Osteoblast (primary cell): Measurements from ENCODE around the genes TMEM72 and ANTXRL.

DNA sequence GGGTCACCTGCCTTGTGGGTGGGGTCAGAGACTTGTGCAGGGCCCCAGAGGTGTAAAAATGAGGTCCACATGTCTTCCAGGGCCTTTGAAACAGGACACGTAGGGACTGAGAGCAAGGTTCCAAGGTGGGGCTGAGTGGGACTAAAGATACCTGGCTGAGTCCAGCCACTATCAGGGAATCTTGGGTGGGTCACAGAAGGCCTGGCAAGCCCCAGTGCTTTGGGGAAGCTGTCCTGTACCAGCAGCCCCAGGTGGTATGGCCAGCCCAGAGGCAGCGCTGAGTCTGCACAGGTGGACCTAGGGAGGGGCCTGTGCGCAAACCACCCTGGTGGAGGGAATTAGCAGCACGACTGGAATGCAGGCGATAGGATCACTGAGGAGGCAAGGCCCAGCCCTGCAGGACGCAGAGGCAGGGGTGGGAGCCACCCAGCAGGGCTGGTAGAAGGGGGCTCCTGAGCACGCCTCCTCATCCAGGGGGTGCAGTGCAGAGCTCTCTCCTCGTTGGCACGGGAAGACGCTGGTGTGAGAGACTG, 5.8 kb downstream of the FXYD4 start:
- CAGE, long polyA plus RNA = no peak
- RRBS = no CpG with 5 or more reads among the region's 10 CpGs

GRCh38 chr10:43394823-43395585, 14.0 kb downstream of the HNRNPF start:
- CAGE, long polyA plus RNA = no peak
- RRBS = no CpG with 5 or more reads among the region's 8 CpGs

DNA sequence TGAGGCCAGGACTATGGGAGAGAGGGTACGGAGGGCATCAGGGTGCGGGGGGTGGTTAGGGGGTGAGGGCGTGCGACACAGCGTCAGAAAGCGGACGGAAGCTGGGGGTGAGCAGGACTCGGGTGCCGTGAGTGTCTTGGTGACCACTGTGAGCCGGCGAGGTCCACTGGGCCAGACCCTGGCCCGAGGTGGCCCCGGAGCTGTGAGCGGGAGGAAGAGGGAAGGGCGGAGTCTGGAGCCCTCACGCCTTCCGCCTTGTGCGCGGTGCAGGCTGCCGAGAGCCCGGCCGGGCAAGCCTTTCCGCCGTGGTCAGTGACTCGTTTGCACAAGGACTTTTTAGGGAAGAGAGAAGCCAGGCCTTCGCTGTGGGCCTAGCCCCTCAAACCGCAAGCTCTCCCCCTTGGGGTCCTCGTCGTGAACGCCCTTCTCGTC, 40.9 kb upstream of the ZNF32 start:
- CAGE, long polyA plus RNA = no peak
- RRBS = 15% methylated on average over 11 of the region's 31 CpGs

GRCh38 chr10:44310482-44311759, 74.0 kb downstream of the CXCL12 start:
- CAGE, long polyA plus RNA = no peak
- RRBS = 21% methylated on average over 6 of the region's 76 CpGs

DNA sequence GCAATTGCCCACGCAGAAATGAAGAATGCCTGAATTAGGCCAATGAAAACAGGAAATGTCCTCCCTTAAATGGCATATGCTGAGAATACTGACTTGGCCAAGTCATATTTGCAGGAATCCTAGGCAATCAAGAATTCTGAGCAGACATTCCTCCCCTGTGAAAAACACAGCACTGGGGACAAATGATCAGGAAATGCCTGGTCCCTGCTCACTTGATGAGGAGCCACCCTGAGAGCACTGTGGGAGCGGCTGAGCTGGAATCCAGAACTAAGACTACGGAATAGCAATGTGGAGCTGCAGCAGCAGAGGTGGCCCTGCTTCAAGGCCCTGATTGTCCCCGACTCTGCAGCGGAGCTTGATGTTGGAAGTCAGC, 184.7 kb upstream of the CXCL12 start:
- CAGE, long polyA plus RNA = no peak
- RRBS = no CpG with 5 or more reads among the region's 5 CpGs

GRCh38 chr10:44911116-44911678, at the start of gene TMEM72:
TSS of gene TMEM72 (plus strand) at chr10:44911337.
- CAGE, long polyA plus RNA = no peak
- RRBS = no CpG with 5 or more reads among the region's 13 CpGs

DNA sequence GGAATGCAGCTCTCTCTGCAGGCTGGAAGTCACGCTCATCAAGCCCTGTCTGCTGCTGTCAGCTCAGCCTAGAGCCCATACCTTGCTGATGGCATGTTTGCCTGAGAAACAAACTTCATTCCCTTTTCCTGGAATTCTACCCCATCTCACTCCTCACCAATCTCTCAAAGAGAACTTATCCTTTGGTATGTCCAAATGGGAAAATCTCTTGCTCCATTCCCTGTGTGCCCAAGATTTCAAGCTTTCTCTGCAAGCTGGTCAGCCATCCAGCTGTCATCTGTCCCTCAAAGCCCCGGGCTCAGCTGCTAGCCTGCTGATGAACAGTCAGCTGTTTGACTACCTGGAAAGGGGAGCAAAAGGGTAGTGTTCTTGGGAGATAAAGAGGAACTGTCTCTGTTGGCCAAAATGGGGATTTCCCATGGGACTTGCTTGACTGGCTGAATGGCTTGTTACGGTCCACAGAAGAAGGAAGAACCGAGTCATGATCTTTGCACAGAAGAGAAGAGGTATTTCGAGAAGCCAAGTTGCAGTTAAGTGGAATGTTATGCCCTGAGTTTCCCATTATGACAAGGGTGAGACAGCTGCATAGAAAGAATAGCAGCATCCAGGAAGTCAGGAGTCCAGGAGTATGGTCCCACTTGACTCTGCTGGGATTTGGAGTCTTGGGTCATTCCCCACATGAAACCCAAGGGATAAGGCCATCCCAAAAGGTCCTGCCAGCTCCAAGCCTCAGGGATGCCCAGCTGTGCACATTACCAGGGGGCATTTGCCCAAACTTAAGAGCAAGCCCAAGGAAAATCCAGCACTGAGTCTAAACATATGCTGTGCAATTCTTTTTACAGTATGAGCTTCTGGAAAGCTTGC, 11.8 kb upstream of the RASSF4 start:
- CAGE, long polyA plus RNA = no peak
- RRBS = no CpG with 5 or more reads among the region's 5 CpGs

DNA sequence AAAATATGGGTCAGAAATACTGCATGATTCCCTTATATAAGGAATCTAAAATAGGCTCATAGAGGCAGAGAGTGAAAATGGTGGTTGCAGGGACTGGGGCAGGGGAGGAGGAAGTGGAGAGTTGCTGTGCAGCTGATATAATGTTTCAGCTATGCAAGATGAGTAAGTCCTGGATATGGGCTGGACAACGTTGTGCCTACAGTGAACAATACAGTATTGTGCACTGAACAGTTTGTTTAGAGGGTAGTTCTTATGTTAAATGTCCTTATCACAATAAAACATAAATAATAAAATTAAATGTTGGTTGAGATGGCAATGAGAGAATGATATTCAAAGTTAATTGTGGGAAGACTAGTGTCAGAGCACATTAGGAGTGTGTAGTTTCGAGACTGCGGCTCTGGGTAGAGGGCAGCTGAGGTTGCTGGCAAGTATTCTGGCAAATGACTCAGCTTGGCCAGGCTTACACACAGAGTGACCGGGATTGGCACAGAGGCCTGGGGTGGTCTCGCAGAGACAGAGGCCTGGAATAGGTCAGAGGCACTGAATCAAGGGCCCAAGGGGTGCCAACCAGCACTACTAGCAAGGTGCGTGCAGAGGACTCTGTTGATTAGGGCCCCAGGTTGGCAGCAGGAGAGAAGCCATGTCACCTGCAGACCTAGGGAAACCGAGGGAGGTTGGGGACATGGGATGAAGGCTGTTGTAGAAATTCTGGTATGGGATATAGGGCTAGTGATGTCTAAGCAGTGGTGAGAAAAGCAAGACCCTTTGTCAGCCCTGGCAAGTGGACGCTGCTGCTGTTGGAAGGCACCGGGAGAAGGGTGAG, 2.8 kb upstream of the DEPP1 start:
- CAGE, long polyA plus RNA = no peak
- RRBS = 94% methylated on average over 1 of the region's 9 CpGs

GRCh38 chr10:44989831-44990680, 10.7 kb upstream of the ZNF22 start:
- CAGE, long polyA plus RNA = no peak
- RRBS = no CpG with 5 or more reads among the region's 16 CpGs

- CAGE, long polyA plus RNA = no peak
- RRBS = no CpG with 5 or more reads among the region's 15 CpGs
Measured at GRCh38 chr10:45419665-45420318, 45.8 kb downstream of the ALOX5 start.

DNA sequence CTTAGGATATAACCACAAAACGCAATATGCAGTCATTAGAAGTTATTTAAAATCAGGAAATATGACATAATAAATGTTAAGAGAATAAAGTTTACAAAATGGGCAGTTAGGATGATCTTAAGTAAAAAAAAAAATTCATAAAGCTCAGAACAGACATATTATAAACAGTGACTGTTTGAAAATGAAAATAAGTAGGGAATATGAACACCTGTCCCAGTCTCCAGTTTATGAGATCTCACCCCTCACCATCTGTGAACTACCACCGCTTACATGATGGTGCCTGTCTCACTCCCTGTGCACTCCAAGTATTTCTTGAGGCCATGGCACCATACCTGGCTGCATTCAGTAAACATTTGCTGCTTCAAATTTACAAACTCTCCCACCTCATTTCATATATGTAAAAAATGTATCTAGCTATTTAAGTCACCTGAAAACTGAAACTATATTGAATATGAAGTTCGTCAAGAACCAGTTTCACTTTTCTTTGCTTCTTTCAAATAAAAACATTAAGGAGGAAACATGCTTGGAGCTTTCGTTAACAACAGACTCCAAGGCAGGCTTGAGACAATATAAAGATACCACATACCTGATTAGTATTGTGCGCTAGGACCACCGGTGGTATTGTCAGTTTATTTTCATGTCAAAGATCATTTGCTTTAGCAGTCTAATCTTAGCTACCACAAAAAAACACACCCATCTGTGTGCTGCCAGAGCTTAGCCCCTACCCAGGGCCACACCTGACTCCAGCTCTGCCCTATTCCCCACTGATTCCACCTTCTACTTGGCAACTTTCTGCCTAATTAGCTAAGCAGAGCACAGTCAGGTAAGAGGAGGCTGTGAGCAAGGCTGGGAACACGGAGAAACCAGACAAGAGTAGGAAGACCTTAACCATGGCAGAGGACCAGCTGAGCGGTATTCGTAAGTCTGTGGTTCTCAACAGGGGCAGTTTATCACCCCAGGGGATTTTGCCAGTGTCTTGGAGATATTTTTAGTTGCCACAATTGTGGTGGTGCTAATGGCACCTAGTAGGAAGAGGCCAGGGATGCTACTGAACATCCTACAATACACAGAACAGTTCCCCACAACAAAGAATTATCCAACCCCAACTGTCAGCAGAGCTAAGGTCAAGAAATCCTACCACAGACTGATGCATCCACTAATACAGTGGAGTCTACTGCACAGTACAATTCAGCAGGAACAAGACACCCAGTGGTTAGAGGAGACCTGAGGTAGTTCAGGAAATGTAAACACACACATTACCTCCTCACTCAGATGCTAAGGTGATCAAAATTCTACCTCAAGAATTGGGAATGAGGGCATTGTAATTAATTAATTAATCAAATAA, 45.5 kb upstream of the MARCHF8 start:
- CAGE, long polyA plus RNA = no peak
- RRBS = no CpG with 5 or more reads among the region's 9 CpGs

DNA sequence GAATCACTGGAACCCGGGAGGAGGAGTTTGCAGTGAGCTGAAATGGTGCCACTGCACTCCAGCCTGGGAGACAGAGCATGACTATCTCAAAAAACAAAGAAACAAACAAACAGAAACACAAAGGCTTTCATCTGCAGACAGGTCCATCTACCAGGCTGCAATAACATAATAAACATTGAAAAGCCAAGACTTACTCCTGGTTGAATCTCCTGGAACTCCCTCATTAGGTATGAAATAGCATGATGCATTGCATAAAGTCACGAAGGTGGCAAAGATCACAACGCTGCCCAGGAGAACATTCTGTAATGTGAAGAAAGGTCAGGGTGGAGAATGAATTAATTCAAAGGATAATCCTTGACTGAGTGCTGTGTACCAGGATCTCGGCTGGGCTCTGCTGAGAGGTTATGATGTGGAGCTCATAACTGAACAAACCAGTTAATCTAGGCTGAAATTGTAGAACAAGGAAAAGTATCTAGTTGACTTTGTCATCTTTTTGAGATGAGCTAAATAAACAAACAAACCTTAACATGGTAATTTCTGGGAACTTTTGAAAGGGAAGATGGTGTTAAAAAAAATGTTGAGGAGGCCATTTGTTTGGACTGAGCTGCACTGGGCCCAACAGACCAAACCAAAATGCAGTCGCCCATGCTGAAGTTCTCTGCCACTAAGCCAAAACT, 6.1 kb downstream of the MSMB start:
- CAGE, long polyA plus RNA = no peak
- RRBS = no CpG with 5 or more reads among the region's 5 CpGs

DNA sequence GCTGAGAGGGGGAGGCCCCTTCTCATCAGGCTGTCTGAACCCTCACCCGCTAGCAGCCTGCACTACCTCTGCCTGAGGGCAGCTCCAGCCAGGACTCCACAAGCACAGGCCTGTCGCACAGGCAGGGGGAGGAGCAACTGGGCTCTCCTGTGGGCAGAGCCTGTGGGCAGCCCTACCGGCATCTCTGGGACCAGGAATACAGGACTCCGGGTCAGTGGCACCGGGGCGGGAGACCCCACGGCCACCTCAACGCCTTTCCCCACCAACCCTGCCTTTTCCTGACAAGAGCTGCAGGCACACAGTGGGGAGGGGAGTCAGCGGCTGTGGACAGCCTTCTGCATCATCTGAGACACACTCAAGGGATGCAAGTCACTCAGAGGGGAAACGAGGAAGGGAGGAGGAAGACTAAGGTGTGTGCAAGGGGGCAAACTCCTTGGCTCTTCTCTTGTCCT, 49.4 kb upstream of the MSMB start:
- CAGE, long polyA plus RNA = no peak
- RRBS = no CpG with 5 or more reads among the region's 10 CpGs

GRCh38 chr10:46284340-46285357, 2.1 kb upstream of the ANTXRL start:
- CAGE, long polyA plus RNA = no peak
- RRBS = no CpG with 5 or more reads among the region's 81 CpGs

- CAGE, long polyA plus RNA = no peak
- RRBS = no CpG with 5 or more reads among the region's 4 CpGs
Measured at GRCh38 chr10:46286673-46287211, at the start of gene ANTXRL. TSS of gene ANTXRL (plus strand) at chr10:46286997.

GRCh38 chr10:46540079-46540324, 16.5 kb downstream of the GPRIN2 start:
- CAGE, long polyA plus RNA = no peak
- RRBS = no CpG with 5 or more reads among the region's 5 CpGs

- CAGE, long polyA plus RNA = no peak
- RRBS = no CpG with 5 or more reads among the region's 51 CpGs
Measured at GRCh38 chr10:46635408-46635750, 56.5 kb downstream of the SYT15 start.

DNA sequence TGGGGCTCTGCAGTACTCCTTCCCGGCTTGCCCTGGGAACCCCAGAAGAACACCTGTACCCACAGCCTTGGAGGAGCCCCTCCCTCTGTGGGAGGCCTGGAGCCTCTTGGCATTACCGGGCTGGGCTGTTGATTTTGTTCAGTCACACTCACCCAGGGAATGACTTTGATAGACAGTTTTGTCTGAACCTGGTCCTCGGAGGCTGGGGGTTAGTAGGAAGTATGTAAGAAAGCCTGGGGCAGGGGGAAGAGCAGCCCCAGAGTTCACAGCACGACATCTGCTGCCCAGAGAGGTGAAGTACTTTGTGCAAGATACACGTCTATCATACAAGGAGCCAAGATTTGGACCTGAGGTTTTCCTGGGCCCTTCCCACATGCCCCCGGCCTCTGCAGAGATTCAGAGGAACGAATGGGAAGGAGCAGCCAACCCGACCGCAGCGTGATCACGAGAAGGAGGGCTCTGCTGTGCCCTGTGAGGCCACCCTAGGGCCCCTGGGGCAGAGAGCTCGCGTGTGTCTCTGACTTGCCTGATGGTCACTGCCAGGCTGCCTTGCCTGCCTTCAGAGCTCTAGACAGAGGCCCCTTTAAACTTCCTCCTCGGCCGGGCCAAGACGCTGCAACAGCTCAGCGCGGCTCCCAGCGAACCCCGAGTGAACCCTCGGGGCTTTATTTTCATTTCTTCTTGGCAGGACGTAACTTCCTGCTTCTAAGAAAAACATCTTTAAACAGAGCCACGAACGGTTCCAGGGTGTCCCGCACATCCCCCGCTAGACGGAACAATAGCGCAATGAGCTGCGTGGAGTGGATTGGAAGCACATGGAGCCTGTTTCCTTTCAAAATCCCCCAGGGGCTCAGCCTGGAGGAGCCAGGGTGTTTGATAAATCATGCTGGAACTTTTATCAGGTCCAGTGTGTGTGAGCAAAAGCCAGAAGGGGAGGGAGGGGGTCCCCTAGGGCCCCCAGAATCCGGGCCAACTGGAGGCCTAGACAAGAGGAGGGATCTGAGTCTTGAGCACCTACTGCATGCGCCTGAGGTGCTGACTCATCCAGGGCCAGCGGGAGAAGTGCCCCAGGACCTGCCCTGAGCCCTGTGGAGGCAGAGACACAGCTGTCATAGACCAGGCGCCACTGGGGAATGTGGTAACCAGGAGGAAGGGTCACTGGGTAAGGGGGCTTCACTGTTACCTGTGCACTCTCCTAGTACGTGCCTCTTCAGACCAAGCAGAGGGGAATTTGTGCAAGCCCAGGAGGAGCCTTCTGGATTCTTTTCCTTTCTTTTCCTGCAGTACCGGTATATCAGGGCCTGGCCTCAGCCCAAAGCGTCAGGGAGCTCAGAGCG, 134.2 kb upstream of the GDF10 start:
- CAGE, long polyA plus RNA = no peak
- RRBS = no CpG with 5 or more reads among the region's 37 CpGs

DNA sequence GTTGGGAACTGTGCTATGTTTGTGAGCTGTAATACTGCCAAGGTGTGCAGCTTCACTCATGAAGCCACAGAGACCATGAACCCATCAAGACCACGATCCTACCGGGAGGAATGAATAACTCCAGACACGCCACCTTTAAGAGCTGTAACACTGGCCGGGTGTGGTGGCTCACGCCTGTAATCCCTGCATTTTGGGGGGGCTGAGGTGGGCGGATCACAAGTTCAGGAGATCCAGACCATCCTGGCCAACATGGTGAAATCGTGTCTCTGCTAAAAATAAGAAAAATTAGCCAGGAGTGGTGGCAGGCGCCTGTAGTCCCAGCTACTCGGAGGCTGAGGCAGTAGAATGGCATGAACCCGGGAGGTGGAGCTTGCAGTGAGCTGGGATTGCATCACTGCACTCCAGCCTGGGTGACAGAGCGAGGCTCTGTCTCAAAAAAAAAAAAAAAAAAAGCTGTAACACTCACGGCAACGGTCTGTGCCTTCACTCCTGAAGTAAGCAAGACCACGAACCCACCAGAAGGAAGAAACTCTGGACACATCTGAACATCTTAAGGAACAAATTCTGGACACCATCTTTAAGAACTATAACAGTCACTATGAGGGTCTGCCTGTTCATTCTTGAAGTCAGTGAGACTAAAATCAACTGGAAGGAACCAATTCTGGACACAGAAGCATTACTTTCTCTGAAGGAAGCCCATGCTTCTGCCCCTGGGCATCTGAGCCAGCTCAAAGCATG, 132.7 kb upstream of the GDF10 start:
- CAGE, long polyA plus RNA = no peak
- RRBS = no CpG with 5 or more reads among the region's 14 CpGs

DNA sequence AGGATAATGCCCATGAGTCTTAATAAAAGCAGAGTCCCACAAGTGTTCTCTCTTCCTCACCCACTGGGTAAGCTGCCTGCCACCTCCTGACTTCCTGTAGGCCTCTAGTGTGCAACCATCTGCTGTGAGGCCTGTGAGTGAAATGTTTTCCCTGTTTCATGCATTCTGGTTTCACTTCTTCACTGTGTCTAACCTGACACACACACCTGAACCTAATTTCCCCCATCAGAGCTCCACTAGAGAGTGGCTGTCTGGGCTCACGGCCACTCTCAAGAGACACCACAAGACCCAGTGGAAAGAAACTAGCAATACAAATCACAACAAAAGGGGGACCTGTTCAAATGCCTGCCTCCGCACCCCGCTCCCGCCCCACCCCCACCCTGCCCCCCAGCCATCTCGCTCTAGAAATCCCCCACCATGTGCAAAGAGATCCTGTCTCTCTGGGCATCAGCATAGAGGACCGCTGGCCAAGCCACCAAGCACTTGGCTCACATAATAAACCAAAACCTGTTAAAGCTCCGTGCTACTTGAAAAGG, 38.7 kb upstream of the GDF10 start:
- CAGE, long polyA plus RNA = no peak
- RRBS = no CpG with 5 or more reads among the region's 7 CpGs